Heart left ventricle (tissue), 7 donors: ENCODE data around the genes PGLYRP1, CALM3 and PTGIR.

- PRO-cap, 6 experiments, result peak in 1 of 6 experiments; most common plus-strand start chr19:45779809 (in 1); most common minus-strand start chr19:45779564 (in 1)
- RAMPAGE, long total RNA, 2 experiments, result no peak in any of the 2 experiments
- RRBS, result 23% methylated on average over 12 of the region's 55 CpGs
Observed at GRCh38 chr19:45779019-45780089, 2.9 kb downstream of the DMPK start.

- PRO-cap, 6 experiments, result peak in 1 of 6 experiments; most common plus-strand start chr19:45781242 (in 1); most common minus-strand start chr19:45780956 (in 1)
- RAMPAGE, long total RNA, 2 experiments, result no peak in any of the 2 experiments
- RRBS, result 7% methylated on average over 1 of the region's 14 CpGs
Observed at GRCh38 chr19:45780684-45781443, 1.4 kb downstream of the DMPK start.

DNA sequence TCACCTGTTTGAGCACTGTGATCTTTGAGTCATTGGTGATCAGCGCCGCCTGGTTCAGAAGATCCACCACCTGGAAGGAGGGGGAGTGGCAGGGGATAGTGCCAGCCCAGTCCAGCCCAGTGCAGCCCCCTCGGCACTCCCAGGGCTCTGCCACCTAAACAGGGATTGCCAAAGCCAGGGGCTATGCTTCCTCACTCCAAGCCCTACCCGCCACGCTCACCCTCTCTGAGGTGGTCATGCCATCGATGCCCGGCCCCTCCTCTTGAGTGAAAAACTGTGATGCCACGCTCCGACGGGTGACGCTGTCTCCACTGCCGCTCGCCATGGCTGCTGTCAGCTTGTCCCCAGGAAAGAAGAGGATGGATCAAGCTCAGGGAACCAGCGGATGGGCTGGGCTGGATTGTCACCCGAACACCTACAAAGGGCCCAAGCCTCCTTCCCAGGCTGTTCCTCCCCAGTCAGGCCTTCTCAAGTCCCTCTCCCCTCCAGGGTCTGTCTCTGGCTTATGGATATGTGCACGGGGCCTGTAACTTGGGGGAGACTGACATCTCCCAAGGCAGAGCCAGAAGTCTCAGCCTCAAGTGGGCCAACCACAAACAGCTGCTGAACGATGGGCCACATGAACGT lies 8.7 kb downstream of the SYMPK start:
- PRO-cap, 6 experiments, result no peak in any of the 6 experiments
- RAMPAGE, long total RNA, 2 experiments, result no peak in any of the 2 experiments
- RRBS, result no CpG with 5 or more reads among the region's 18 CpGs

- PRO-cap, 6 experiments, result no peak in any of the 6 experiments
- RAMPAGE, long total RNA, 2 experiments, result no peak in any of the 2 experiments
- RRBS, result no CpG with 5 or more reads among the region's 3 CpGs
Observed at GRCh38 chr19:45881332-45881742, 4.6 kb downstream of the IRF2BP1 start.

GRCh38 chr19:45881743-45882487 lies 4.0 kb downstream of the IRF2BP1 start:
- PRO-cap, 6 experiments, result no peak in any of the 6 experiments
- RAMPAGE, long total RNA, 2 experiments, result no peak in any of the 2 experiments
- RRBS, result no CpG with 5 or more reads among the region's 7 CpGs

- PRO-cap, 6 experiments, result no peak in any of the 6 experiments
- RAMPAGE, long total RNA, 2 experiments, result no peak in any of the 2 experiments
- RRBS, result no CpG with 5 or more reads among the region's 11 CpGs
Observed at GRCh38 chr19:45995986-45996615, 834 bp downstream of the CCDC61 start.

DNA sequence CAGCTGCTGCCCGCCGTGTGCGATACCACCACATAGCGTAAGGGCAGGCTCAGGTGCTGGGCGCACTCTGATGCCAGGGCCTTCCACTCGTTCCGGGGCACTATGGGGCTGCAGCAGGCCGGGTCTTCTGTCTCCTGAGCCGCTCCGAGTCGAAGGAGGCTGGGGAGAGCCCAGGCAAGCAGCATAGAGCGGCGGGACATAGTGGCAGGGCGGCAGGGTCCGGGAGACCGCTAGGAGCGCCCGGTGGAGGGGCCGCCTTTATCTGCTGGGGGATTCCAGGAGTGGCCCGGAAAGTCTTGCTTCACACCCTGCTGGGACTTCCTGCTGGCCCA lies at the start of gene PGLYRP1:
TSS of gene PGLYRP1 (minus strand) at position 232 of the 332 bp plus-strand sequence.
- PRO-cap, 6 experiments, result no peak in any of the 6 experiments
- RAMPAGE, long total RNA, 2 experiments, result no peak in any of the 2 experiments
- RRBS, result 14% methylated on average over 14 of the region's 20 CpGs

DNA sequence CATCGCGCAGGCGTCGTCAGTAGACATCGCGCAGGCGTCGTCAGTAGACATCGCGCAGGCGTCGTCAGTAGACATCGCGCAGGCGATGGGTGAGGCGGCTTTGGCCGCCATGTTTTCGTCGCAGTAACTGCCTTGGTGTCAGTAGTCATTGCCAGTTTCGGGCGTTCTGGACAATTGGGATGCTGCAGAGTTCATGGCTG lies 38.2 kb upstream of the IGFL4 start:
- PRO-cap, 6 experiments, result no peak in any of the 6 experiments
- RAMPAGE, long total RNA, 2 experiments, result no peak in any of the 2 experiments
- RRBS, result no CpG with 5 or more reads among the region's 21 CpGs

- PRO-cap, 6 experiments, result no peak in any of the 6 experiments
- RAMPAGE, long total RNA, 2 experiments, result no peak in any of the 2 experiments
- RRBS, result no CpG with 5 or more reads among the region's 11 CpGs
Observed at GRCh38 chr19:46193042-46193447, 36.5 kb upstream of the IGFL1 start.

DNA sequence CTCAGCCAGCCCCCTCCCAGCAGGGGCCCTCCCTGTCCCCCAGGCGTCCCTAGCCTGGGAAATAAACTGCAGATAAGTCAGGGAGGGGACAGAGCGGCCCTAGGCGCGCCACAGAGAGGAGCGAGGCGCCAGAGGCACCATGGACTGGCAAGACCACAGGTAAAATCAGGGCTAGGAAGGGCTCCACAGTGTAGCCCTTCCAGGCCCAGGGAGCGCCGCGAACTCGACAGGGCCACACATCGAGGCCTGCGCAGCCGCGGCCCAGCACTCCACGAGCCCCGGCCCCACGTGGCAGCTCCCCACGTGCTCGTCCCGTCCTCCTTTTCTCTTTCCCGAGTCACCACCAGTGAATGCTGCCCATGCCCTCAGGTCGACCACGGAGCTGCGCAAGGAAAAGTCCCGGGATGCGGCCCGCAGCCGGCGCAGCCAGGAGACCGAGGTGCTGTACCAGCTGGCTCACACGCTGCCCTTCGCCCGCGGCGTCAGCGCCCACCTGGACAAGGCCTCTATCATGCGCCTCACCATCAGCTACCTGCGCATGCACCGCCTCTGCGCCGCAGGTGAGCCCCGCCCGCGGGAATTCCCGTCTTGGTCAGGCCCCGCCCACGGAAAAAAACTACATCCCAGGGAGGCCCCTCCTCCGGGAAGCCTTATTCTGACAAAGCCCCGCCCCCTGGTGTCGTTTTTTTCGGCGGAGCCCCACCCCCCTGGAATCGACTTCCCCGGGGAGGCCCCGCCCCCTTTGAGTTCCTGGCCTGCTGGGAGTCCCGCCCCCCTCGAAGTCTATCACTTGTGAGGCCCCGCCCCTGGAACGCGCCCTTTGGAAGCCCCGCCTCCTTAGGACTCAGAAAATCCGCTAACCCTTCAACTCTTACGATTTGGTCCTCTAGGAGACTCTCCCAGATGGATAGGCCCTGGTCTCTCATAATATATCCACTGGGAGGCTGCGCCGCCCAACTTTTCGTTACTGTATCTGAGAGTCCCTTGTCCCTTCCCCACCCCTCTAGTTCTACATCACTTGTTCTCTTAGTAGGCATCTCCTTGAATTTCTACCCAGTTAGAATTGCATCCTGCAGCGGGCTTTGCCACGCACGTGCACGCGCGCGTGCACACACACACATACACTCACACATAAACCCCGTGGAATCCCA lies 7.1 kb downstream of the HIF3A start:
- PRO-cap, 6 experiments, result peak in 4 of 6 experiments; most common plus-strand start position 91 of the sequence (in 3); most common minus-strand start position 585 of the sequence (in 2)
- RAMPAGE, long total RNA, 2 experiments, result no peak in any of the 2 experiments
- RRBS, result 17% methylated on average over 6 of the region's 74 CpGs

GRCh38 chr19:46410983-46411705 lies 2.2 kb downstream of the CCDC8 start:
- PRO-cap, 6 experiments, result peak in 1 of 6 experiments; most common minus-strand start chr19:46411529 (in 1)
- RAMPAGE, long total RNA, 2 experiments, result no peak in any of the 2 experiments
- RRBS, result 30% methylated on average over 5 of the region's 12 CpGs

- PRO-cap, 6 experiments, result peak in 6 of 6 experiments; most common plus-strand start chr19:46493500 (in 4); most common minus-strand start chr19:46493440 (in 5)
- RAMPAGE, long total RNA, 2 experiments, result no peak in any of the 2 experiments
- RRBS, result 10% methylated on average over 61 of the region's 131 CpGs
Observed at GRCh38 chr19:46493184-46494532, 2.0 kb downstream of the PNMA8B start.

GRCh38 chr19:46574503-46575081 lies 26.5 kb upstream of the CALM3 start:
- PRO-cap, 6 experiments, result no peak in any of the 6 experiments
- RAMPAGE, long total RNA, 2 experiments, result no peak in any of the 2 experiments
- RRBS, result no CpG with 5 or more reads among the region's 13 CpGs

DNA sequence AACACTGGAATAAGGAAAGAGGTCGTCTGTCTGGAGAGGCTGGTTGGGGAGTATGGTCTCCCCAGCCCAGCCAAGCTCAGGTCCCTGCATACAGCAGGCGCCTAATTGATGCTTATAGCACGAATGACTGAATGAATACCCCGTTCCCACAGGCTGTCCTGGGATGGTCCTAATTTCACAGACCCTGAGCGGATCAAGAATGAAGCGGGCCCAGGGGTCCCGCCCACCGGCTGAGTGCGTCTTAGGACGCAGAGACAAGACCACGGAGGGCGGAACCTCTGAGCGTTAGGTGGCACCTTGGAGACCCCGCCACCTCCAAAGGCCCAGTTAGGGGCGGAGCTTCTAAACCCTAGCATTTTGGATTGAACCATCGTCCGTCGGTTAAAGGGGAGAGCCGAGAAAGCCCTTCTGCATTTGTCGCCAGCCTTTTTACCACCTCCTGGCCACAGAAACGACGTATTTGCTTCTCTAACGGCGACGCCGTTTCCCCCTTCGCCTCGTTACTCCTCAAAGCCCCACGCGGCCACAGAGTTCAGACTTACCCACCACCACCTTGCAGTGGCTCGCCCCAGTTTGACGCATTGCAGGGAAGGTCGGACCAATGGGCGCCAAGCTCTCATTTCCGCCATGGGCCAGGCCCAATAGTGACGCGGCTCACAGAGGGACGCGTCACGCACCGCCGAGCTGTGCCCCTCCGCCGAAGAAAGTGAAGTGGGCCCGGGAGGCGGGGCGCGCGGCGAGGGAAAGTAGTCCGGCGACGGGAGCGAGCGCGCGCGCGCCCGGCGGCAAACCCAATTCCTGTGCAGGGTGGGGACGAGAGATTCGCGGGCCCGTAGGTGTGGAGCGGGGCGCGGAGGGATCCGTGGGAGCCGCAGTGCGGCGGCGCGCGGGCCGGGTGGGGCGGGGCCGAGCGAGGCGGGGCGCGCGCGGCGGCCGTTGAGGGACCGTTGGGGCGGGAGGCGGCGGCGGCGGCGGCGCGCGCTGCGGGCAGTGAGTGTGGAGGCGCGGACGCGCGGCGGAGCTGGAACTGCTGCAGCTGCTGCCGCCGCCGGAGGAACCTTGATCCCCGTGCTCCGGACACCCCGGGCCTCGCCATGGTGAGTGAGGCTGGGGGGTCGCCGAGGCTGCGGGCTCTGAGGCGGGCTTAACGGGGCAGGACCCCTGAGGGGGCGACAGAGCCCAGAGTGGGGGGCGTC lies at the start of gene CALM3:
TSS of gene CALM3 (plus strand) at position 990 of the 1,196 bp plus-strand sequence.
- PRO-cap, 6 experiments, result peak in 6 of 6 experiments; most common plus-strand start position 947 of the sequence (in 5); most common minus-strand start position 317 of the sequence (in 4)
- RAMPAGE, long total RNA, 2 experiments, result start-site peak on the plus strand in 2 of 2 experiments, centred at positions 1,002 to 1,004 of the sequence, 2,865 to 4,443 reads per replicate
- RRBS, result 0% methylated on average over 5 of the region's 117 CpGs

DNA sequence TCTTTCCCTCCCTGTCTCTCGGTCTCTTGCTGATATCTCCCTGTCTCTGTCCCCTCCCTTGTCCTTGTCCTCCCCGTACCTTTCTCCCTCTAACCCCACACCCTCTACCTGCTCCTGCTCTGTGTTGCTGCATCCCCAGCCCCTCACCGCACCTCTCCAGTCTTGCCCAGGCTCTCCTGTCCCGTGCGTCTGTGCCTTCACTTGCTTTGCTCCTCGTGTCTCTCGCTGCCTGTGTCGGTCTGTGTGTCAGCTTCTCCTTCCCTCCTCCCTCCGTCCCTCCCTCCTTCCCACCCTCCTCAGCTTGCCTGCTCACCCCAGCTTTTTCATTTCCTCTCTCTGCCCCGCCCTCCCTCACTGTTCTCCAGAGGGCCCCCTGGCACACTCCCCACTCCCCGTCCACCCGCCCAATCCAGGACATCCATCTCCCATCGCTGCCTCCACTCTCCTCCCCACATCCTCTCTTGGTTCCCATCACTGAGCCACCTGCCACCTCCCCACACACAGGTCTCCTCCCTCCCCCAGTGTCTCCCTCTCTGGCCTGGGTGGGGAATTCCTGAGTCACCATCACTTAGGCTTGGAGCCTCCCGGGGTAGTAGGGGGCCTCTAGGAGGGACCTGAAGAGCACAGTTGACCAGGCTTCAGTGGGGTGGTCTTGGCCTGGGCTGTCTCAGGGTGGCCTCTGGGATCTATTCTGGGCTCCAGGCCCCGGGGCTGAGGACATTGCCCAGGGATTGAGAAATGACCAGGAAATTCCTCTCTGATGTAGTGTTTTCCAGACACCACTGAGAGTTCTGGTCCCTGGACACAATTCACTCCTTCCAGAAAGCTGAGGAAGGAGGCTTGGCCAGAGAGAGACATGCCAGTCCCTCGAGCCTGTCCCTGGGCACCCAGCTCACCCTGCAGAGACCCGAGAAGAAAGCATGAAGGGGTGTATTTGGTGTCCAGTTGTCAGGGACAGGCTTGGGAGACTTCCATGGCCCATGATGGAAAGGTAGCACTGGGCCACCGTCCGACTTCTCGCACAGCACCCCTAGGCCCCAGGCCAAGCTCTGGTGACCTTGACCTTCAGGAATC lies at the start of gene PTGIR:
TSS of gene PTGIR (minus strand) at position 245 of the 1,074 bp plus-strand sequence.
- PRO-cap, 6 experiments, result peak in 6 of 6 experiments; most common plus-strand start position 354 of the sequence (in 3); most common minus-strand start position 233 of the sequence (in 4)
- RAMPAGE, long total RNA, 2 experiments, result no peak in any of the 2 experiments
- RRBS, result 5% methylated on average over 2 of the region's 20 CpGs

DNA sequence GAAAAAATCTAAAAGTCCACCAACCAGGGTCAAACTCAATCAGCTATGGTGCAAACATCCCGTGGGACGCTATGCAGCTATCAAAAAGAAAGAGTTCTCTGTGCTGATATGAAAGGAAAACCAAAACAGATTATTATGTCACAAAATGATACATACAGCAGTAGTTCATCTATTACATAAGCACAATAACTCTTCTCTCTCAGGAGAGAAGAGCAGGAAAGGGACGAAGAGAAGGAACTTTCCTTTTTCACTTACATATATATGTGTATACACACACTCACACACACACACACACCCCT lies 2.9 kb upstream of the FKRP start:
- PRO-cap, 6 experiments, result no peak in any of the 6 experiments
- RAMPAGE, long total RNA, 2 experiments, result no peak in any of the 2 experiments
- RRBS, result no CpG with 5 or more reads among the region's 3 CpGs

GRCh38 chr19:46768640-46769185 lies 19.7 kb downstream of the SLC1A5 start:
- PRO-cap, 6 experiments, result peak in 3 of 6 experiments; most common plus-strand start chr19:46768947 (in 1); most common minus-strand start chr19:46768807 (in 2)
- RAMPAGE, long total RNA, 2 experiments, result no peak in any of the 2 experiments
- RRBS, result no CpG with 5 or more reads among the region's 8 CpGs

DNA sequence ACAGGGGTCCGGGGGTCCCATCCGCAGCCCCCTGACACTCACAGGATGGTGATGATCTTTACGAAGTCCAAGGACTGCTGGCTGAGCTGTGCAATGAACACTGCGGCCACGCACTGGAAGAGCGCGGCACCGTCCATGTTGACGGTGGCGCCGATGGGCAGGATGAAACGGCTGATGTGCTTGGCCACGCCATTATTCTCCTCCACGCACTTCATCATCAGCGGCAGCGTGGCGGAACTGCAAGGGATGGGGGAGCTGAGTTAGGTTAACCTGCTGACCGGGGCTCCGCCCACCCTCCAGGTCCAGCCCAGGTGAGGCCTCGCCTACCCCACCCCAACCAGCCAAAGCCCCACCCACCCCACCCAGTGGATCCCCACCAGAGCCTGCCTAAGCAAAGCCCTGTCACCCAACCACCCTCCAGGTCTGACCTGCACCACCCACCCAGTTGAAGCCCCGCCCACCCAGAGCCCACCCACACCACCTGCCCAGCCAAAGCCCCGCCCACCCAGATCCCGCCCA lies 11.2 kb downstream of the SLC1A5 start:
- PRO-cap, 6 experiments, result no peak in any of the 6 experiments
- RAMPAGE, long total RNA, 2 experiments, result no peak in any of the 2 experiments
- RRBS, result no CpG with 5 or more reads among the region's 23 CpGs

DNA sequence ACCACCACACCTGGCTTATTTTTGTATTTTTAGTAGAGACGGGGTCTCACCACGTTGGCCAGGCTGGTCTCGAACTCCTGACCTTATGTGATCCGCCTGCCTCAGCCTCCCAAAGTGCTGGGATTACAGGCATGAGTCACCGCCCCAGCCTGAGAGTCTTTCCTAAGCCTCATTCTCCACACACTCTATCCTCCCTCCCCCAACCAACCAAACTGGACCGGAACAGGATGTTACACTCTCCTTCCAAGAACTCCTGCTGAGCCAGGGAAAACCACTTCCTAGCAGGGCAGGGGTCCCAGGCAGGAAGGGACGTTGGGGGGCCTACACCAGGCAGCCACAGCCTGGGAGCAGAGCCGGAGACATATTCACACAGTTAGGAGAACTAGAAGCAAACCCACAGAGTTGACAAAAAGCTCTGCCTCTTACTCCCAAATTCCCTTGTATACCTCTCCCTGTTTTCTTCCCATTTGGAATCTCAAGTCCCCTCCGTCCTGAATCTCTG lies 1.4 kb downstream of the AP2S1 start:
- PRO-cap, 6 experiments, result no peak in any of the 6 experiments
- RAMPAGE, long total RNA, 2 experiments, result no peak in any of the 2 experiments
- RRBS, result no CpG with 5 or more reads among the region's 9 CpGs

DNA sequence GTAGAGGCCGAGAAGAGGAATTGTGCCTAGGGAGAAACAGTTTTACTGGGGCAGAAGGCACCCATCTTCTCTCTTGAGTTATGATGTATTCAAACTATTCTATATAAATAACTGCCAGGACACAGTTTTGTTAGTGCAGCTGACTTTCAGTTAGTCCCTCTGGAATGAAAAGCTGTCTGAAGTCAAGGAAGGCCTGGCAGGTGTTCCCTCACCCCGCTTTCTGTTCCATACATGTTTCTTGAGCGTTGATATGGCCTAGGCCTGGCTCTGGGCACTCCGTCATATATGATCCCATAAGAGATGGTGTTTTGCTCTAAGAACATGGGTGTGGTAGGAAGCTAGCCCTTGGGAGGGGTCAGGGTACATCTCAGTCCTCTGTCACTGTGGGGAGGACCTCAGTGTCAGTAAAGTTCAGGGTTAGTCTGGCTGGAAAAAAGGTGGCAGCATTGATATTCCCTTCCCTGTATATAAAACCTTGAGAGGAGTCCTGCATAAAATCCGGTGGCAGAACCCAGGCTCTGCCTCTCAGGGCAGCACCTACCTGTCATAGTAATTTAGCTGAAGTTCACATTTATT lies 73.6 kb upstream of the NPAS1 start:
- PRO-cap, 6 experiments, result no peak in any of the 6 experiments
- RAMPAGE, long total RNA, 2 experiments, result no peak in any of the 2 experiments
- RRBS, result no CpG with 5 or more reads among the region's 5 CpGs